ENCODE measurements around a stretch of chr11.

DNA sequence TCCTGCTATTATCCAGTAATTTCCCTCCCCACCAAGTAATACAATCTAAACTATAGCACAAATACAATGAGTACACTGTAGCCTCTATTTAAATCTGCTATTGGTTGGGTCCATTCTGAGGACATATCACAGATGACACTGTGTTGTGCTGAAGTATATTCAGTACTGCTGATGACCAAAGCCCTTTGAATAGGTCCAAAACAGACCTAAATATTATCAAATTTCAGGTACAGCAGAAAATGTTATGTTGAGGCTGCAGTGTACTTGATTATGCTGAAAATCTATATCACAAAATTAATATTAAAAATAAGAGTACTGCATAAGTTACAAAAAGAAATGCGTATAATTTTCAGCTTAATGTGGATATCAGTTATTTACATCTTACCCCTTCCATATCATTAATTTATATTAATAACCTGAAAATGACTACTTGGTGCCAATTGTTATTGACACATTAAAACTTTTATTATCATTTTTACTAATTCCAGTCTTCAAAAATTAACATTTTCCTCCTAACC lies 20.8 kb downstream of the CSTF3 start:
- RRBS: no CpG with 5 or more reads among the region's 1 CpG

DNA sequence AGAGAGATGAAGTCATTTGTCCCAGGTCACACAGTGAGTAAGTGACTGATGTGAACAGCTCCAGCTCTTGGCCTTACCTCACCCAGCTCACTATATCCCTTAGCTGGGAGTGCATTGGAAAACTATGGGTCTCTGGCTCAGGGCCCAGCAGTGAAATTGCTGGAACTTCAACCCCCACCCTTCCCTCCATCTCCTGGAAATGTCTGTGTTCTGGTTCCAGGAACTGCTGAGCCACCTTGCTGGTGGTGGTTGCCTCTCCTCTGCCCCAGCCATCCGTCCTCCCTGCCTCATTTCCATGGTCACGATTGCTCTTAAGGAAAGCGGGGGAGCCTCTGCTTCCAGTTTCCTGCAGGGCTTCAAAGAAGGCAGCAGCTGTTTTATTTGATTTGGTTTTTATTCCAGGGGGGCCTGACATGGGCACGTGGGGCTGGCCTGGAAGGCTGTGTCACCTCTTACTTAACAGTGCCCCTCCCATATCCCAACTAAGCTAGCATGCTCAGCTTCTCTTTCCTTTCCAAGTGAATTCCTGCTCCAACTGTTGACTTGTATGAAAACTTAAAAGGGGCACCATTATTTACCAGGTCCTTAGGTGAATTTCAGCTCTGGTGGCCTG lies 46.3 kb upstream of the CSTF3 start:
- RRBS: no CpG with 5 or more reads among the region's 4 CpGs

- RRBS: 93% methylated on average over 3 of the region's 3 CpGs
These were observed 82.4 kb downstream of the C11orf91 start for GRCh38 chr11:33618337-33618603.

DNA sequence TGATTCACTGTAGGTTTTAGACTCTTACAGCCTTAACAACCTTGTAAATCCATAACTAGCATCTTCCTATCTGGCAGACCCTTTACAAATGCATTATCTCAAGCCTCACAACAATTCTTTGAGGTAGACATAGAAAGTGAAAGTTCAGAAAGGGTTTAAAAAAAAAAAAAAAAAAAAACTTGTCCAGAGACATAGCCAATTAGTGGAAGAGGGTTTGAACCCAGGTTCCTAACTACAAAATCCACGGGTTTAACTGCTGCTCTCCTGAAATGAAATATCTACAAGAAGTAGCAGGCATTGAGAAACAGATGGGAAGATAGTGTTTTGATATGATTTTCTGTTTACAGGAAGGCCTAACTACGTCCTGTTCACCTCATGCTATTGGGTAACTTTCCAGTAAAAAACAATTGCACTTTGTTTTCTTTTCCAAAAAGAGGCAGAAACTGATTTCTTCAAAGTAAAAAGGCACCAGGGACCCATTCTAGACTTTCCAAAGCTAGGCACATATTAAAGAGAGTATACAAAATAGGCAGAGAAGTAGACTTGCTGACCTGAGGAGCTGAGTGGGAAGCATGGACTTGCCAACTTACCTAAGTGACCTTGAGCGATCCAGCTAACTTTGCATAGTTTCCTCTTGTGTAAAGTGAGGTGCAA lies 5.9 kb upstream of the C11orf91 start:
- RRBS: no CpG with 5 or more reads among the region's 3 CpGs

DNA sequence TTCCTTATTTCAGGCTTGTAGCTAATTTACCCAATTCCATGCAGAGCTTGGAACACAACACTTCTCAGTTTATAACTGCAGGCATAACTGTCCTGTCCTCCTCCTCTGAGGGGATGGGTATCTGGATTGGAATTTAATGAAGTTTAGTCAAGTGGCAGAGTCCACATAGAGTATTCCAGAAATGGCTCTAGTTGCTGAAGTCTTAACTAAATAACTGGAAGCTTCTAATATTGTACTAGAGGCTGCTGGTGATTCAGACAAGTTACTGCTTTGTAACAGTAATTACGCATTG lies 12.7 kb upstream of the C11orf91 start:
- RRBS: no CpG with 5 or more reads among the region's 1 CpG

- RRBS: 2% methylated on average over 10 of the region's 17 CpGs
These were observed 212 bp downstream of the CD59 start for GRCh38 chr11:33736126-33736295.

DNA sequence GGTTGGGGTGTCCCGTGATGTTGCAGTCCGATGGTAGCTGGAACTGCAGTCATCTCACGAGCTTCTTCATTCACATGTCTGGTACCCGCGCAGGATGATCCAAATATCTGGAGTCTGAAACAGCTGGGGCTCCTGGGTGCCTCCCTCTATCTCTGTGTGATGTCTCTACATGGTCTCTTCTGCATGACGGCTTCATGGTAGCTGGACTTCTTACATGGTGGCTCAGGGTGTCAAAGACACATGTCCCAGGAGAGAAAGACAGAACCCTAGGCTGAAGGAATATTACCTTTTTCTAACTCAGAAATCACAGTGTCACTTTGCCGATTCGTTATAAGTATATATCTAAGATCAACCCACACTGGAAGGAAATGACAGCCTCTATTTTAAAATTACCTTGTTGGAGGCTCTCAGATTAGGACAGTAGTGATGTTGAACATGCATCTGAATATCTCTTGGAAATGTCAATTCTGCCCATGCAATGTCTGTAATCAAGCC lies 6.7 kb upstream of the CD59 start:
- RRBS: no CpG with 5 or more reads among the region's 8 CpGs

GRCh38 chr11:33802462-33803044 lies 28.2 kb upstream of the FBXO3 start:
- RRBS: 7% methylated on average over 2 of the region's 12 CpGs

GRCh38 chr11:34105792-34106736 lies 635 bp downstream of the NAT10 start:
- RRBS: 3% methylated on average over 4 of the region's 33 CpGs

GRCh38 chr11:34235463-34235993 lies 122.3 kb downstream of the ABTB2 start:
- RRBS: no CpG with 5 or more reads among the region's 4 CpGs

DNA sequence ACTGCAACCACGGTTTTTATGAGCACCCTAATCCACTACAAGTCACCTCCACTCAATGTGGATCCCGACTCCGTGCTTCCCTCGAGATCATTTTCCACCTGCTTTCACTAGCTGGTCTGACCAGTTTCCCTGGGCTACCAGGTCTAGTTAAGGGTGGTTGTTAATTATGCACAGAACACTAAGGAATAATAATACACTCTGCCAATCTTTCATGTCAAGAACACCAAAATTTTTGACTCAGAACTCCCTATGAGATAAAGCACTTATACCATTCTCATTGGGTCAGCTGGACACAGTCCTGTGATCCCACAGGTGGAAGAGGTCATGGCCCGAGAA lies 82.3 kb downstream of the ABTB2 start:
- RRBS: no CpG with 5 or more reads among the region's 5 CpGs

DNA sequence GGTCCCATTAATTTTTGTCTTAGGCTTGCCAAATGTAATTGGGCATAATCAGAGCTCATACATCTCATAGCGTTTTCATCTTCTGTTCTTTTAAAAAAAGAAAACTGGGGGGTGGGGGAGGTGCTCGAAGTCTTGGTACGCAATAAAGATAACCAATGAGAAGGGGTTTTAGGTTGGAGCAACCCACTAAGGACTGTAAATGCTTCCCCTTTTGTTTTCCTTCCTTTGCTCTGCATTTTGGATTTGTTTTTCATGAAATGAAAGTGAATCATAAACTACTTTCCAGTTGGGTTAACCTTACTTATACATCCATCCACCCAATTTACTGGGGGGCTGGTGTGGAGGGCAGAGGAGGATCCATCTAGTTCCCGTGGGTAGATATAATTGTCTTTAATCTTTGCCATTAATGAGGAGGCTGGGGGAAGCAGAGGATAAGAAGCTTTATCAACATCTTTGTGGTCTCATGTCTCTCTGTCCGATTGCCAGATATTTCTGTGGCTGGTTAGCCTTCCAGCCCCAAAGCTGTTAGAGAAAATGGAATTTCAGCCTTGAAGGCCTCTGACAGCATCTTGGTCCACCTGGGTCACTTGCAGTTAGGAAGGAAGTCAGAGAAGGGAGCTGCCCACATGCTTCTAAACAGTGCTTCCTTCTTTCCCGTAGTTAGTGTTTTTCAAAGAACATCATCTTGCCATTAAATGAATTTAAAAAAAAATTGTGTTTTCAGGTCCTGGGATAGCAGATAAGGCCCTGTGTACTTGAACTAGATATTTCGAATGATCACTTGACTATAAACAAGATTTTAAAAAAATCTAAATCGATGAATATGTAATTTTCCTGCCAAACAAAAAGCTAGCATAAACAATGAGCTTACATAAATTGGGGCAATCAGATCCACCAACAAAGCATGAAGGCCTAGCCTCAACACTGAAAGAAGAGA lies 56.9 kb downstream of the ABTB2 start:
- RRBS: no CpG with 5 or more reads among the region's 8 CpGs

DNA sequence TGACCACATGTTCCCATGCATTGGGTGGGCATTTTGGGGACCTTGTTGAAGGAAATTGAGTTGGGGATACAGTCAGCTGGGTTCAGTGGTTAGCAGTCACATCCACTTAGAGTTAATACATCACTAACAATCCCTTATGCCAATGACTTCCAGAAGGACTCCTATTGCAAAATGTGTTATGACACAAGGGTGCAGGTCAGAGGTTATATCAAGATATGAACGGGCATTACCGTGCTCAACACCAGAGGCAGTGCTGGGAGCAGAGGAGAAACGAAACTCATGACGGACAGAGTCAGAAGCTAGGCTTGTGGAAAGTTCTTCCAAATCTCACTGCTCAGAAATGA lies 48.6 kb downstream of the ABTB2 start:
- RRBS: no CpG with 5 or more reads among the region's 4 CpGs

- RRBS: 20% methylated on average over 1 of the region's 12 CpGs
These were observed 20.4 kb upstream of the EHF start for GRCh38 chr11:34600168-34601219.

GRCh38 chr11:34624488-34625352 lies 3.8 kb downstream of the EHF start:
- RRBS: no CpG with 5 or more reads among the region's 6 CpGs

GRCh38 chr11:34912889-34913485 lies 3.2 kb downstream of the APIP start:
- RRBS: no CpG with 5 or more reads among the region's 8 CpGs

DNA sequence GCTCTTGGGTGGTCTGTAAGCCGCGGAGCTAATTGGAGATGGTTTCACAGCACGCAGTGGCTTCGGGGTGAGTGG lies 168 bp downstream of the PDHX start:
- RRBS: no CpG with 5 or more reads among the region's 4 CpGs

GRCh38 chr11:35082077-35083109 lies 56.6 kb upstream of the CD44 start:
- RRBS: no CpG with 5 or more reads among the region's 15 CpGs